Breast (tissue), 4 donors: ENCODE measurements around a stretch of chr20.

DNA sequence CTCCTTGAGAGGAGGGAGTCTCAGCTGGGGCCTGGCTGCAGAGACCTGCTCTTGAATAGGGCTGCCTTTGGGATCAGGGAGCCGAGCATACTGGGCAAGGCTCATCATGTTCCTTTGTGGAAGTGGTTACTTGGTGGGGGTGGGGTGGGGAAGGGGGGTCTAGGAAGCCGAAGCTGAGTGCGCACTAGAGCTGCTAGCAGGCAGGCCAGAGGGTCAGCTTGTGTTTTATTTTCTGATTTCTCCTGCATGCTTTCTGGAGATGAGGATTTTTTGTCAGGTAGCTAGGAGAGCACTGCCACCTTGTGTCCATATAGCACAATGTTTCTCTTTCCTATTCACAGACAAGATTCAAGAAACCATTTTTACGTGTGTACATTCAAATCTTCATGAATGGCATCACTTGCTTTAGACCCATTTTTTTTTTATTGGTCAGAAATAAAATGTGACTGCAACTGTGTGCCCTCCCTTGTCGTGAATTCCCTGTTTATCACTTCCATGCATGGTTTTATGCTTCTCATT lies 65.5 kb downstream of the CDS2 start:
- PRO-cap, 3 experiments = no peak in any of the 3 experiments
- RRBS = no CpG with 5 or more reads among the region's 5 CpGs

DNA sequence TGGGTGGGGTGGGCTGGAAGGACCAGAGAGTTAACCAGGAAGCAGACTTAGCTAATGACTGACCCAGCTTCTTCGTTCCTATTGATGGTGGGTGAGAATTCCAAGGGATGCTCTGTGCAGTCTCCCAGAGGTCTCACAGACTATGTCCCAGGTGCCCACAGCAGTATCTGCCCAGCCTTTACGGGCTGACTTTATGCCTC lies 51.5 kb downstream of the PROKR2 start:
- PRO-cap, 3 experiments = no peak in any of the 3 experiments
- RRBS = no CpG with 5 or more reads among the region's 2 CpGs

DNA sequence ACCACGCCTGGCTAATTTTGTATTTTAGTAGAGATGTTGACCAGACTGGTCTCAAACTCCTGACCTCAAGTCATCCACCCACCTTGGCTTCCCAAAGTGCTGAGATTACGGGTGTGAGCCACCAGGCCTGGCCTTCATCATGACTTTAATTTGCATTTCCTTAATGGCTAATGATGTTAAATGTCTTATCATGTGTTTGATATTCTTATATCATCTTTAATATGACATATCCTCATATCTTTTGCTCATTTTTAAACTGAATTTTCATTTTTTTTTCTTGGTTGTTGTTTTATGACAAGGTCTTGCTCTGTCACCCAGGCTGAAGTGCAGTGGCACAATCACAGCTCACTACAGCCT lies 70.2 kb downstream of the GPCPD1 start:
- PRO-cap, 3 experiments = no peak in any of the 3 experiments
- RRBS = no CpG with 5 or more reads among the region's 2 CpGs

GRCh38 chr20:5569434-5570213 lies 41.2 kb downstream of the GPCPD1 start:
- PRO-cap, 3 experiments = no peak in any of the 3 experiments
- RRBS = no CpG with 5 or more reads among the region's 5 CpGs

DNA sequence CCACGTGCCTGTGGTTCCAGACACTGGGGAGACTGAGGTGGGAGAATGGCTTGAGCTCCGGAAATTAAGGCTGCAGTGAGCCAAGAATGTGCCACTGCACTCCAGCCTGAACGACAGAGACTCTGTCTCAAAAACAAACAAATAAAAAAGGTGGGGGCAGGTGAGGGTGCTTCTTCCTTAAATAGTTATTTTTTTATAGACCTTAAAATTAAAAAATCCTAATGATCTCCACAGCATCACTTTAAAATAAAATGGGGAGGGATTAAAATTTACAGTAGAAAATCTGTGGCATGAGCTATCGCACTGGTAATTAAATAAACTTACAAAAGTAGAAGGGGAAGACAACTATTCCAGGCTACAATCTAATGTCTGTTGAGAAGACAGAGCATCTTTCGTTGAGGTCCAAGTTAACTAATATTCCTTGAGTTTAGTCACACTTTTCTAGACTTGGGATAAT lies 36.2 kb downstream of the GPCPD1 start:
- PRO-cap, 3 experiments = no peak in any of the 3 experiments
- RRBS = no CpG with 5 or more reads among the region's 5 CpGs

GRCh38 chr20:5575170-5576146 lies 35.3 kb downstream of the GPCPD1 start:
- PRO-cap, 3 experiments = no peak in any of the 3 experiments
- RRBS = no CpG with 5 or more reads among the region's 7 CpGs

DNA sequence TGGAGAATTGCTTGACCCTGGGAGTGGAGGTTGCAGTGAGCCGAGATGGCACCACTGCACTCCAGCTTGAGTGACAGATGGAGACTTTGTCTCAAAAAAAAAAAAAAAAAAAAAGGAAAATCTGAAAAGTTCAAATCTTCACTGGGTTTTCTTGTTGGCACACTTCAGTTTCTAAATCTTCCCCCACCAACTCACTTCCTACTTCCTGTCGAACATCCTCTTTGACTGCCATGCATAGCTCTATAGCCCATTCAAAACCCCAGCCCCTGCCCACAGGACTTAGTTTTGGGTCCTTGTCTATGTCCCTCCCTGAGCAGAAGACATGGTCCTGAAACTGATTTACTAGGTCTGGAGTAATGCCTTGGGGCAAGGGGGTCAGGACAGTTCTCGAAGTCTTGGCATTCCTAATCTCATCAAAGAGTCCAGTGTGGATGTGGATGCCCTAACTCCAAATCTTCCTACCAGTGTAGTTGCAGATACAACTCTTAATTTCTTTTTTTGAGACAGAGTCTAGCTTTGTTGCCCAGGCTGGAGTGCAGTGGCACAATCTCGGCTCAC lies 42.4 kb upstream of the GPCPD1 start:
- PRO-cap, 3 experiments = no peak in any of the 3 experiments
- RRBS = no CpG with 5 or more reads among the region's 4 CpGs

DNA sequence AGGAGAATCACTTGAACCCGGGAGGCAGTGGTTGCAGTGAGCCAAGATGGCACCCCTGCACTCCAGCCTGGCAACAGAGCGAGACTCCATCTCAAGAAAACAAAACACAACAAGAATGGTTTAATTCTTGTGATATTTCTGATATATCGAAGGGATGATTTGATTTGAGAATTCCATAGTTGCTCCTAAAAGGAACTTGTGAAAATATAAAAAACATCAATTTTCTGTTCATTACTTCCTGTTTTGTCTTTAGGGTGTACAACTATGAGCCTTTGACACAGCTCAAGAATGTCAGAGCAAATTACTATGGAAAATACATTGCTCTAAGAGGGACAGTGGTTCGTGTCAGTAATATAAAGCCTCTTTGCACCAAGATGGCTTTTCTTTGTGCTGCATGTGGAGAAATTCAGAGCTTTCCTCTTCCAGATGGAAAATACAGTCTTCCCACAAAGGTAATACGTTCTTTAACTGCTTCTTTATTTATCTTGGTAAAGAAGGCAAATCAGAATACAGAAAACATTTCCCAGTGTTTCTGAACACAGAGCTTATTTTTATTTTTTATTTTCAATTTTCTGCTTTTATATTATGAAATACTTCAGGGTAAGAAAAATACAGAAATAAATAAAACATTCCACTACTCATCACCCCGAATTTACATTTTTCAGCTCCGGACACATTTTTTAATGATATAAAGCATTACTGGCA lies 8.0 kb downstream of the MCM8 start:
- PRO-cap, 3 experiments = no peak in any of the 3 experiments
- RRBS = no CpG with 5 or more reads among the region's 7 CpGs

DNA sequence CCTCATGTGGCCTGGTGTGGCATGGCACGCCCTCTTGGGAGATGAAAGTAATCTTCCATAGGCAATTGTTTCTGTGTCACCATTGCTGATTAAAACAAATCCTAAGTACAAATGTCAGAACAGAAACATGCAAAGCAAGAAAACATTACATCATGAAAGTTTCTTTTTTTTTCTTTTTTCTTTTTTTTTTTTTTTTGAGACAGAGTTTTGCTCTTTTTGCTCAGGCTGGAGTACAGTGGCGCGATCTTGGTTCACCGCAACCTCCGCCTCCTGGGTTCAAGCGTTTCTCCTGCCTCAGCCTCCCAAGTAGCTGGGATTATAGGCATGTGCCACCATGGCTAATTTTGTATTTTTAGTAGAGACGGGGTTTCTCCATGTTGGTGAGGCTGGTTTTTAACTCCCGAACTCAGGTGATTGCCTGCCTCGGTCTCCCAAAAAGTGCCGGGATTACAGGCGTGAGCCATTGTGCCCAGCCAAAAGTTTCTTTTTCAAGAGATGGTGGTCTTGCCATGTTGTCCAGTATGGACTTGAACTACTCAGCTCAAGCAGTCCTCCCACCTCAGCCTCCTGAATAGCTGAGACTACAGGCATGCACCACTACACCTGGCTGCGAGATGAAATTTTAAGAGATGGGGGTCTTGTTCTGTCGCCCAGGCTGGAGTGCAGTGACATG lies 8.8 kb upstream of the CRLS1 start:
- PRO-cap, 3 experiments = no peak in any of the 3 experiments
- RRBS = no CpG with 5 or more reads among the region's 13 CpGs

DNA sequence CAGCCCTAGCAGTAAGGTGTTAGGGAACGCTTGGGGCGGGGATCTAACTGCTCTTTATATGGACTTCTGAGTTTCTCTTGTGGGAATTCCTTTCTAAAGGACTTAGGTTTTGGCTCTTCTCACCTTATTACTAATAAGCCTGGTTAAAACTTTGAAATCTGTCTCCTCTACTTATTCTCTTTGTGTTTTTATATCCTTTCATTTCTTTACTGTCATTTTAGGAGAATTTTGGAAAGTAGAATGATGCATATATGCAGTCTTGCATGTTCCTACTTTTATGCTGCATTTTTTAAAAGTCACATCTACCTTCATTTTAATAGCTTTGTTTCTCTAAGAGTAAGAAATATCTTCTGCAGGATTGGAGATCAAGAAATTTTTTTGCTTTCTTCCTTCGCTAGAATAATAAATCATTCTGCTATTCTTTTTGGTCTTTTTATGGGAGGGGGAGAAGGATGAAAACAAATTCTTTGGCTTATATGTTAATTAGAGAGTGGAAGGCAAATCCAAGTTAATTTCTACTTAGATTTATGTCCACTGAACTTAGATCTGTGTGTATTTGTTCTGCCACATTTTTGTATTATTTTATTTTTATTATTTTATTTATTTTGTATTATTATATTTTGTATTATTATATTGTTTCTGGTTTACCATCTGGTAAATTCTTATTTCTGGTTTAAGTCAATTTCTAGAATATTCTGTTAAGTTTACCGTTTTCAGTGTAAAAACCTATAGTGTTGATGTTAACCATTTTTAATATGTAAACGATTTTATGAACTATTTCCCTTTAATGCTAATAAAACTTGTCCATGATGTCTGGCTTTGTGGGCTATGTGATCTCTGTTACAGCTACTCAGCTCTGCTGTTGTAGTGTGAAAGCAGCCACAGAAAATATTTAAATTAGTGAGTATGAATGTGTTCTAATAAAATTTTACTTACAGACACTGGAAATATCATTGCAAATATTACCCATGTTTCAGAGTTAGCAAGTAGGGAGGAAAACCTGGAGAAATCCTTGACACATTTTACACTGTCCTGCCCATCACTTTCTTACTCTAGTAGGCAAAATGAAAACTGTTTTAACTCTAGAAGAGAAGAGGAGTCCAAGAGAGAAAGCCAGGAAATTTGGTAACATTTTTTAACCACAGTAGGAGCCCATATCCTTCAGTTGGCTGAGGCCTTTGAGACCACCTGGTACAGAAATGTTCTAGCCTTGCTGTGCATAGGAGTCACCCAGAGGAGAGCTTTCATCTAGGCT lies 22.3 kb downstream of the CRLS1 start:
- PRO-cap, 3 experiments = no peak in any of the 3 experiments
- RRBS = no CpG with 5 or more reads among the region's 5 CpGs

- PRO-cap, 3 experiments = no peak in any of the 3 experiments
- RRBS = no CpG with 5 or more reads among the region's 5 CpGs
These were observed 16.5 kb downstream of the LRRN4 start for GRCh38 chr20:6037177-6037894.

DNA sequence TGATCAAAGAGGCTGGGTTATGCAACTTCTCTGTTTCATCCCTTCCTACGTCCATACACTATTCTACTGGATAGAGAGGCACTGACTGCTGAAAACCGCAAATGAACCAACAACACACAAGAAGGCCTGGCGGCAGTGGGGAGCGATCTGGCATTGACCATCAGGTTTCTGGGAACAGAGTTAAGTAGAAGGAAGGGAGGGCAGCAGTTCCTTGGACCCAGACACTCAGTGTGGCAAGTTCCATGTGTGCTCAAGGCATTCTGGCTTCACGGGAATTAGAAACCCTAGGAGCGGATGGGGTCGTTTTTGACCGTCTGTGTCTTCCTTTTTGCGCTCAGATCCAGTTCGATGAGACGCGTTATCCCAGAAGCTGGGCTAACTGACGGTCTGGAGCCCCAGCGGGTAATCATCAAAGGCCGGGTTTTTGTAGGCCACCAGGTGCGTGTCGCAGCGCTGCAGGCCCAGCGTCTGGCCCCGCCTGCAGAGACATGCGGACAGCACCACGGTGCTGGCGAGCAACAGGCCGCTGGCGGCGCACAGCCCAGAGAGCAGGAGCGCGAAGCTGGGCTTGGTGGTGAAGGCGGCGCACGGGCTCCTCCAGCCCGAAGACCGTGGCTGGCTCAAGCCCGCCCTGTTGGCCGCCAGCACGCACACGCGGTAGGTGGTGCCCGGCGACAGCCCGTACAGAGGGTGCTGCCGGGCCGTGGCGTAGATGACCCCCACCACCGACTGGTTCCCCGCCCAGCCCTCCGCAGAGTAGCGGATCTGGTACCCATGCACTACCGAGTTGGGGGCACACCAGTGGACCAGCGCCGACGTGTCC lies 13.0 kb downstream of the LRRN4 start:
- PRO-cap, 3 experiments = no peak in any of the 3 experiments
- RRBS = no CpG with 5 or more reads among the region's 52 CpGs

- PRO-cap, 3 experiments = no peak in any of the 3 experiments
- RRBS = no CpG with 5 or more reads among the region's 4 CpGs
These were observed 112.6 kb upstream of the BMP2 start for GRCh38 chr20:6654812-6655374.

- PRO-cap, 3 experiments = no peak in any of the 3 experiments
- RRBS = no CpG with 5 or more reads among the region's 5 CpGs
These were observed 53.2 kb upstream of the BMP2 start for GRCh38 chr20:6714236-6714751.

GRCh38 chr20:7938093-7938710 lies 2.1 kb downstream of the HAO1 start:
- PRO-cap, 3 experiments = no peak in any of the 3 experiments
- RRBS = no CpG with 5 or more reads among the region's 4 CpGs

DNA sequence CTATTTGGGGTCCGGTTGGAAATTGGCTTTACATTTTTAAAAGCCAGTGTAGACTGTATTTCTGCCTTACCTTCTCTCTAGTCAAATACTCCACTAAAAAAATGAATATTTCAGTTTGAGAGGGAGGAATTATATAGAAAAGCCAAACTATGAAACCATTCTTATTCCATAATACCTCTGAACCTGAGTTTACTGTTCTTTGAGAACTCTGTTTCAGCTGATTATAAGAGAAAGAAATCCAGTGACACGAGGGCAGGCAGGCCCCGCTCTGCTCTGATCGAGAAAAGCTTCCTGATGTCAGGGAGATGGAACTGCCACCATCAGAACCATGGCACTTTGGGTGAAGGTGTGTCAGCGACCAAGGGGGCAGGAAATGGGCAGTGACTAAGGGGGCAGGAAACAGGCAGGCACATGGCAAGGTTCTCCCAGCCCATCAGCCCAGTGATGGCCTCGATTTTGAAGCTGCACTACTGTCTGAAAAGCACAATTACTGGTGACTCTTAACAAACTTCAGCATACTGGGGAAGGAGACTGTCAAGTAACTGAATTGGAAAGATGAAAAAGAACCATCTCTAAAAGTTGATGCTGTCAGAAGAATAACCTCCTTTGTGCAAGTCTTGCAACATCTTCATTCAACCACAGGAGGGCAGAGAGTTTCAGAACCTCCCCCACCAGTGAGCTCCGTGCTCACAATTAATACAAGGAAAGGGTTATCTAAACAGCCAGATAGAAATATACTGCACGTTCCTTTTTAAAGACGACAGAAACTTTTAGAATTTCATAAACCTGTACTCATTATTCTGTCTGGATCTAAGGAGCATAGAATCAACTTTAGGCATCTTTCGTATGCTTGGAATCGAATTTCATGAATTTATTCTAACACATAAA lies 39.2 kb downstream of the TMX4 start:
- PRO-cap, 3 experiments = no peak in any of the 3 experiments
- RRBS = no CpG with 5 or more reads among the region's 11 CpGs

DNA sequence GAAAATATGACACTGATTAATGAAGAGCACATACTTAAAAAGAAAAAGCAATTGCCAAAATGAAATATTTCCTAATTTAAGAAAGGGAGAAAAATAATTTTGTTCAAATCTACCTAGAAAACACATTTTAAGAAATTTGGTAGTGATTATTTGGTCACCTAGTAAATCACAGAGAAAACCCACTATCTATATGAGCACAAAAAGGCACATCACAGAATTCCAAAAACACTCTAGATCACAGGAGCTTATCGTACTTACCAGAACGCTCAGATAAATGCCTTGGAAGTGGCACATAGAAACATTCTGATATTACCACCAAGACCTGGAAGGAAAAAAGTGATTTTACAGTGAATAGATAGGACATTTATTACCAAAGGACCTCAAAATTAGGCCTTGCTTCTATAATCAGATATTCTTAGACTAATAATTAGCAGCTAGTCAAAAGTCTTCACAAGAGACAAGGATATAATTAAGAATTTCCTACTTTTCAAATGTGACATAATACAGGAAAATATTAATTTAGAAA lies 36.0 kb downstream of the TMX4 start:
- PRO-cap, 3 experiments = no peak in any of the 3 experiments
- RRBS = no CpG with 5 or more reads among the region's 2 CpGs

DNA sequence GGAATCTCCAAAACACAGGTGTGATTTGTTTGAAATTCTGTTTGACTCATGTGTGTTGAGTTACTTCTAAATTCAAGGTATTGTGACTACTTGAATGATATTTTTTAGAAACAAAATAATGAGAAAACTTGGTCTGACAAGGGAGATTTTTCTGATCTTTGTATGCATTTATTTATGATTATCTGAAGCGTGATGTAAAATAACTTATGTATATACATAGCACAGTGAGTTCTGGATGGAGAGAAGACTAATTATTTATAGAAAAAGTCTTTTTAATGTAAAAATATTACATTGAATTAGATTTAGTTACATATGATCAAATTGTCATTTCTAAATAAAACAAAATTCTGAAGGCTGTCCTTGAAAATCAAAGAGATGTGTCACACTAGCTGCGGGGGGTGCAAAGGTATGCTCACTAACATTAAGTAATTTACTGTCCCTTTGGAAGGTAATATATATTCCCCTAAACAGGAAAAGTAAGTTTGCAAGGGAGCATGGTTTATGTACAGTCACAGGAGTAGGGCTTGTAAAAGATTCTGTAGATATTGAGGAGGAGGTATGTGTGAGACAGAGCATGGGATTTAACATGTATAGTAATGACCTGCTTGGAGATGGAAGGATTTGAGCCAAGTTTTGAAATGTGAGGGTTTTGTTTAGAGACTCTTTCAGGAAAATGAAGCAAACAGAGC lies 284.2 kb downstream of the PLCB1 start:
- PRO-cap, 3 experiments = no peak in any of the 3 experiments
- RRBS = no CpG with 5 or more reads among the region's 2 CpGs

DNA sequence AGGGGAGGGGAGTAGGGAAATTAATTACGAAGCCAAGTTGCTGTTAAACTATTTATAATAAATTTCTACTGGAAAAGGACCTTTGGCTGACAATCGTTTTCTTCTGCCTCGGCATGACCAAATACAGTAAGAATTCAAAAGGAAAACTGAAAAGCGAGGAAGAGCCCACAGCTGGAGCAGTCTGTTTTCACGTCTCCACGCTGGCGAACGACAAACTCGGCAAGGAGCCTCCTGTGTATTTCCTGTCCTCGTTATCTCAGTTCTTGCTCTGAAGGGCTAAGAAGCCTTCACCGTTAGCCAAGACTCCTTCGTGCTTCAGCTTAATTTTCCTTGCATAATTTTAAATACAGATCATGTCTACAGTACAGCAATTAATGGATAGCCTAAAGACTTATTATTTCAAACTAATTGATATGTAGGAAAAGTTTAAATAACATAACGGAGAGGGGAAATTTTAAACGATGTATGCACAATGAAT lies 214.3 kb upstream of the PLCB4 start:
- PRO-cap, 3 experiments = no peak in any of the 3 experiments
- RRBS = no CpG with 5 or more reads among the region's 14 CpGs

GRCh38 chr20:9119865-9120134 lies 50.9 kb downstream of the PLCB4 start:
- PRO-cap, 3 experiments = no peak in any of the 3 experiments
- RRBS = no CpG with 5 or more reads among the region's 4 CpGs